Mononuclear cell (primary cell): ENCODE data around the genes TMEM156, RFC1 and SMIM14.

- RRBS, result no CpG with 5 or more reads among the region's 5 CpGs
Measured at GRCh38 chr4:39032021-39033077, at the start of gene TMEM156. TSS of gene TMEM156 (minus strand) at chr4:39032409.

DNA sequence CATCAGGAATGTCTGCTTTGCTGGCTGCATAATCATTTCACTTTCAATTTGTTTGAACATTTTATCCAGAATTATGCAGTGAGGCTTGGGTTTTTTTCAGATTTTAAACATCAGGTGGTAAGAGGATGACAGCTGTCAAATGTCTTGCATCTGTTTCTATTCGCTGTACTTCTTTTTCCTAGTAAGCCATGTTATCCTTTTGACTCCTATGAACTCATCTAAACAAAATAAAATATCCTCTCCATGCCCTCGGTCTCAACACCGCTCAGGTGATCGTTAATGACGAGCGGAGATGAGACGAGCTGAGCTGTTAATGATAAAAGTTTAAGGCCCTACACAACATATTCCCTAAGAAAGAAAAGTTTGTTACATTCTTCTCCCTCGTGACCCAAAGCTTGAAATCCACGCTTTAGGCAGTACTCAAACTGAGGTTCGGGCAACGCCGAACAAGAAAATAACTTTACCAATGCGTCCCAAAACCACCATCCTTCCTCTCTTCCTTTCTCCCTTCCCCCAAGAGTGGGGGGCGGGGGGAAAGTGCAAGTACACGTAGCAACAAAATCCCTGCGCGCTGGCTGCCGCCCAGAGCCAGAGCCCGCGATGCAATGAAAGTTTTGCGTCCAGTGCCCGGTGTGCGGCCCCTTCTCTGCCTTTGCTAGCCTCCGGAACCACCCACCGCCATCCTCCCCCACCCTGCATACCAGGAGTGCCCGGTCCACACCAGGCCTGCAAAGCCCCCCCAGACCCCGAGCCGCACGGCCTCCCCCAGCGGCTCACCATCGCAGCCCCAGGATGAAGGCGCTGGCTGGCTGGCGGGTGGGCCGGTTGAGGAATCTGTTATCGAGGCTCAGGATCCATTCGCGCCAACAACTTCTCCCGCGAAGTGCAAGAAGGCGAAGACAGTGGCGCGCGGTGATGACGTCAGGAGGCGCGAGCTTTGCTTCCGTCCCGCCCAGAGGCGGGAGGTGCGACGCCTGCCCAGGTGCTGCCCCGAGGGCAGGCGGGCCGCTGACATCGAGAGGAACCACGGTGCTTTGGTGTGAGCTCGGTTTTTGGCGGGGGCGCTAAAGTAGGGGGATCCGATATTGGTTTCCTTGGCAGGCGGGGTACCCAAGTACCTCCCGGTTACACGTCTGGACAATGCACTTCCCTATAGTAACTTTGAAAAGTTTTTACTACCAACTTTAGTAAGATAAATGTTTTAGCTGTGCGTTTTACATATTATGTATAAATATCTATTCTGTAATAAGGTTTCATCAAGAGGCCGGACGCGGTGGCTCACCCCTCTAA, at the start of gene RFC1:
Gene RFC1, minus strand, starts transcription at position 901 of the 1,290 bp plus-strand sequence.
- RRBS, result 15% methylated on average over 8 of the region's 67 CpGs

DNA sequence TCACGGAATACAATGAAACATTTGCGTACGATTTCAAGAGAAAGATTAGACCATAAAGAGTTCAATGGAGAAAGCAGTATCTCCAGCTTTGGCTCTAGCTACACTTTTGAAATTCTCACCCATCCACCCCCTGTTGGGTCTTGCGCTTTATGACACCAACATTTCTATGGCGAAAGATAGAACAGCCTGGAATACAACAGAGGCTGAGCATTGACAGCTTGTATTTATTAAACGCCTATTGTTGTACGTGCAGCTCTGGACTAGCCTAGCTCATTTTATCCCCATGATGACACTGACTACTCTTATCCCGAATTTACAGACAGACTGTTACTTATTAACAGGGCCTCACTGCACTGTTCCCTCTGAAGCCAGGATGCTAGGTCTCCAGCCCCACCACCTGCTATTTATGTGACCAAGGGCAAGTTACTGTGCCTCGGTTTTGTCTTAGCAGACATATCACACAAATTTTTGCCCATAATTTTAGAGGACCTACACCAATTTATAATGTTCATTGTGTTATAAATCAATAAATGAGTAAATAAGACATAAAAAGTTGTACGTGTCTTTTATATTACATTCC, 1.0 kb upstream of the RFC1 start:
- RRBS, result no CpG with 5 or more reads among the region's 10 CpGs

DNA sequence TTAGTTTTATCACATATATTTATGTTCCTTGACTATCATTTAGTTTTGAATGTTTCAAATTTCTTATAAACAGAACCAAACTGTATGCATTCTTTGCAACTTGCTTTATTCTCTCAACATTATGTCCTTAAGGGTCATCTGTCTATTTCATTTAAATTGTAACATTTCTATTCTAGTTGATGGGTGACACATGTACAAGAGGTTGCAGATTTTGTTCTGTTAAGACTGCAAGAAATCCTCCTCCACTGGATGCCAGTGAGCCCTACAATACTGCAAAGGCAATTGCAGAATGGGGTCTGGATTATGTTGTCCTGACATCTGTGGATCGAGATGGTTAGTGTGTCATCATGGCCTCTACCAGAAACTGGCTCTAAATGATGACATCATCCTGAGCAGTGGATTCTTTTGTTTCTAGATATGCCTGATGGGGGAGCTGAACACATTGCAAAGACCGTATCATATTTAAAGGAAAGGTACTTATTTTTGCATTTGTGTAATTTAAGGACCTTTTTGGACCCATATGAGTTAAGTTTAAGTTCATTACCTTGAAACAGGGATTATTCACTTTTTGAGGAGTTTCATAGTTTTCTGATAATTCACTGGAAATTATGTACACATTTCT, 6.1 kb downstream of the LIAS start:
- RRBS, result no CpG with 5 or more reads among the region's 2 CpGs

- RRBS, result 78% methylated on average over 1 of the region's 11 CpGs
Measured at GRCh38 chr4:39485243-39485610, 26.4 kb downstream of the LIAS start.

GRCh38 chr4:39538882-39539567, 11.8 kb upstream of the UGDH start:
- RRBS, result no CpG with 5 or more reads among the region's 6 CpGs

DNA sequence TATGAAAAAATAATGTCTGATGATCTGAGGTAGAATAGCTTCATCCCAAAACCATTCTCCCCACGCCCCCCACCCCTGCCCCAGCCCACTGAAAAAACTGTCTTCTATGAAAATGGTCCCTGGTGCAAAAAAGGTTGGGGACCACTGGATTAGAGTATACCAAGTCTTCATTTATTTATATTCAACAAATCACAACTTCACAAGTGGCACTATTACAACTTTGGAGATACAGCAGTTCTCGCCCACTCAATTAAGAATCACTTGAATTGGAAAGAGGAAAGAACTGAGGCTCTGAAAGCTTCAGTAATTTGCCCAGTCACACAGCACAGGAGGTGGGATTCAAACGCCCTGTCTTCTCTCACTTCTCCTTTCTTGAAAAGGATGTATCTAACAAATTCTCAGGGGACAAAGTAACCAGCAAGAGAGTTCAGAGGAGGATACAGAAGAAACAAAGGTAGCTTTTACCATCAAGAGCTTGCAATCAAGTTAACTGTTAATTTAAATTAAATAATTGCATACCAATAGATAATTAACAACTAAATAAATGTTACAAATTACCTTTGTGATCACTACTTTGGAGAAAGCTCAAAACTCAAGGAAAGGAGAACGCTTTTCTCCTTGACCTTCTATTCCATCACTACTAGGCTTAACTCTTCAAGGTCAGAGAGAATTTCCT, 12.4 kb downstream of the SMIM14 start:
- RRBS, result no CpG with 5 or more reads among the region's 4 CpGs

DNA sequence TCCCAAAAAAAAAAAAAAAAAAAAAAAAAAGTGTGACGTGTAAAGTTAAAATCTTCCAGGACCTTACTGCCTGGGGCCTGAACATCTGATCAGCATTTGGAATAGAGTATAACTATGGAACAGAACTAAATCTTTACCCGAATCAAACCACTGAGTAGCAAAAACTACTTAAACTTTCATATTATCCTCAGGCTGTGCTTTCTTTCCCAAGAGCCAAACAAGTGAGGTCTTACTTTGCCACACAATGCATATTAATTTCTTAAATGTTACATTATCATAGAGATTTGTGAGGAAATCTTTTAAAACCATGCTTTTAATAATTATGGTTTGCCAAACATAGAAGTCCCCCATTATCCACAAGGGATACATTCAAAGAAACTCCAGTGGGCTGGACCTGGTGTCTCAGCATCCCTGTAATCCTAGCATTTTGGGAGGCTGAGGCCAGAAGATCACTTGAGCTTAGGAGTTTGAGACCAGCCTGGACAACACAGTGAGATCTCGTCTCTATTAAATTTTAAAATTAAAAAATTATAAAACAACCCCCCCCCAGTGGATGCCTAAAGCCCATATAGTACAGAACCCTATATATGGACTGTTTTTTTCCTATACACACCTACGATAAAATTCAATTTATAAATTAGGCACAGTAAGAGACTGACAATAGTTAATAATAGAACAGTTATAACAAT, 2.4 kb downstream of the SMIM14 start:
- RRBS, result no CpG with 5 or more reads among the region's 4 CpGs

DNA sequence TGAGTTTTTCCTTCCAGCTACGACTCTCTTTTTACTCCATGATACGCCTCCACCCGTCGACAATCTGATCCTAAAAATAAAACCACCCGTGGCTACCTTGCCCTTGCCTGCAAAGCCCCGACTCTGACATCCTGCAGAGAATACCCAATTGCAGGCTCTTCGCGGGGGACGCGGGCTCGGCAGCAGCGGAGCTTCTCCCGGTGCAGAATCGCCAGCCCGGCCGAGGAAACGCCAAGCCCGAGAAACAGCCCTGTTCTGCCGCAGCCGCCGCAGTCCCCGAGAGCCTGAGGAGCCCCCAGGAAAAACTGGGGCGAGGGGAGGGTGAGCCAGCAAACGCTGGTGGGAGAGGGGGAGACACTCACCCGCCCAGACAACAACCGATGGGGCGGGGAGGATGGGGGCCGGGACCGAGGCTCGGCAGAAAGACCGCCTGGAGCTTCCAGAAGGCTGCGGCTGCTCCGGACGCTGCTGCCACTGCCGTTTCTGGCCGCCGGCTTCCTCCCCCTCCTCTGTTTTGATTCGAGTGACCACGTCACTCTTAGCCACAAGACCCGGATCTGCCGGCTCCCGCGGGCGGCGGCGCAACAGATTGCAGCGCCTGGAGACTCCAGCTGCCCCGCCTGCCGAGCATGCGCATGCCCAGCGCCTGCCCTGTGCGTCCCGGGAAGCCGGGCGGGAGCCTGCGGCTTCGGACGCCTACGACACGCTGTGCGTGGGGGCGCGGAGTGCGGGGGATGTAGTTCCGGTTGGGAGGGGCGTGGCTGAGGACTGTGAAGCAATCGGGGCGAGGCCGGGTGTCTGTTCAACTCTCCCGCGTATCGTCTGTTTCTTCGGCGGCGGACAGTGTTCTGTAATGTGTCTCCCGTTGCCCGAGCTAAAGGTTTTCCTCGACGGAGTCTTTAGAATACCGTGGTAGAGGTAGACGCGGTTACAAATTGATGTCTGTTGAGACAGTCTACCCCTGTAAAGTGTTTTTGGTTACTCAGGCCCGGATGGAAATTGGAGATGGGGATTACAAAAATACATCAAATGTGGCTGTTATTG, at the start of gene SMIM14:
Gene SMIM14, minus strand, starts transcription at position 489 of the 1,044 bp plus-strand sequence.
- RRBS, result 2% methylated on average over 40 of the region's 83 CpGs

- RRBS, result no CpG with 5 or more reads among the region's 14 CpGs
Measured at GRCh38 chr4:39696883-39697400, 994 bp upstream of the UBE2K start.

GRCh38 chr4:39733694-39734335, 35.9 kb downstream of the UBE2K start:
- RRBS, result no CpG with 5 or more reads among the region's 9 CpGs

- RRBS, result 3% methylated on average over 18 of the region's 57 CpGs
Measured at GRCh38 chr4:40057105-40058175, 790 bp downstream of the N4BP2 start.

DNA sequence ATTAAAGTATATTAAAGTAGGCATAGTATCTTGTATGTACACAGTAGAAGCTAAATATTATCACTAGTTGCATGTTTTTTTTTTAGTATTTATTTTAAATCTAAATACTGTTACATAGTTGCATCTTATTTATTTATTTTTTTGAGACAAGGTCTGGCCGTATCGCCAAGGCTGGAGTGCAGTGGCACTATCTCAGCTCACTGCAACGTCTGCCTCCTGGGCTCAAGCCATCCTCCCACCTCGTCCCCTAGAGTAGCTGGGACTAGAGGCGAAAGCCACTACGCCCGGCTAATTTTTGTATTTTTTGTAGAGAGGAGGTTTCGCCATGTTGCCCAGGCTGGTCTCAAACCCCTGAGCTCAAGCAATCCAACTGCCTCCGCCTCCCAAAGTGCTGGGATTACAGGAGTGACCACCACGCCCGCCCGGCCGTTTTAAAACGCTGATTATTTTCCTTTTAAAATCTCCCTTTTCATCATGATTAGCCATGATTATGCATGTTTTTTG, 2.1 kb downstream of the N4BP2 start:
- RRBS, result no CpG with 5 or more reads among the region's 14 CpGs

DNA sequence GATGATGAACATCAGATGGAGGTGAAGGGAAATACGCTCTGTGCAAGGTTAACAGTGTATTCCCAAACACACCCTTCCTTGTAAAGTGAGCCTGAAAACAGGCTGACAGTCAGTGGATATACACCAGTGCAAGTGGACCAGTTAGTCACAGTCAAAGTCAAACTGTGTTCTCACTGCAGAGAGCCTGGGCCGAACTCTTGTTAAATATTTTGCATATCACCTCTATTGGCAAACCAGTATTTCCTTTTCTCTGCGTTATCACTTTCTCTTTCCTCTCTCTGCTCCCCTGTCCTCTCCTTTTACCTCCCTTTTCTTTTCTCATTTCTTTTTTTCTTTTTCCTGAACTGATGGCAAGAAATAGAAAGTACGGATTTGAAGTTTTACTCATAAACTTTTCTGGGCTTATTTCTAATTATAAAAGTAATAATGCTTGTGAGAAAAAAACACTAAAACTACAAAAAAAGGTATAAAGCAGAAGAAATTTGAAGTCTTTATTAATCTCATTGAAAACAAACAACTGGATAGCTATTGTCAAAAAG, 23.2 kb upstream of the RHOH start:
- RRBS, result no CpG with 5 or more reads among the region's 4 CpGs

DNA sequence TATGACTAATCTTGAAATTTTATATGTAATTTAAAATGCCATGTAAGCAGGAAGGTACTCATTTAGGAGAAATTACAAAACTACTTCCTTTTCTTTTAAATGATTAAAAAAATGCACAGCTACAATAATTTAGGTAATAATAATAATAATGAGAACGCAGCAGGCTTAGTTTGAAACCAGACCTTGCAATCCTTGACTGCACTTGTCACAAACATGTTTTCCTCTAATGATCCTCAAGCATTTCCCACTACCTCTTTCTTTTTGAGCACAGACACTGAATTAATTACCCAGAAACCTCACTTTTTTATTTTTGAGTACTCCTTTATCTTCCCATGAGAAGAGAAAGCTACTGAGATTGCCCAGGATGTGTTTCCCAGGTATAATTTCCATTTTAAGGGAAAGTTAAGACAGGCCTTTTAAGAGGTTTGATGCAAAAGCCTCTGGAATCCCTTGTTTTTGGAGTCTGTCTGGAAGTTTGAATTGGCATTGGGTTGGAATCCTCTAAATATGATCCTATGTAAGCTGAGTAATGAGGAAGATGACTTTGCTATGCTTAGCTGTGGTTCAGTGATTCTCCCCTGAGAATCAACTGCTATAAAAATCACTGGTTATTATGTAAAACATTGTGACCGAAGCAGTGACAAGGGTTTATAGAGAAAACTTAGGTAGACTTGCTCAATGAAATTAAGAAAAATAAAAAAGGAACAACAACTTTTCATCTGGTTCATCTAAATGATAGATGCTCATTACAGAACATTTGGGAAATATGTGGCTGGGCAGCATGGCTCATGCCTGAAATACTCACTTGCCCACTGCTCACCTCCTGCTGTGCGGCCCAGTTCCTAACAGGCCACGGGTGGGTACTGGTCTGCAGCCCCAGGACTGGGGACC, 10.9 kb upstream of the RHOH start:
- RRBS, result no CpG with 5 or more reads among the region's 4 CpGs

DNA sequence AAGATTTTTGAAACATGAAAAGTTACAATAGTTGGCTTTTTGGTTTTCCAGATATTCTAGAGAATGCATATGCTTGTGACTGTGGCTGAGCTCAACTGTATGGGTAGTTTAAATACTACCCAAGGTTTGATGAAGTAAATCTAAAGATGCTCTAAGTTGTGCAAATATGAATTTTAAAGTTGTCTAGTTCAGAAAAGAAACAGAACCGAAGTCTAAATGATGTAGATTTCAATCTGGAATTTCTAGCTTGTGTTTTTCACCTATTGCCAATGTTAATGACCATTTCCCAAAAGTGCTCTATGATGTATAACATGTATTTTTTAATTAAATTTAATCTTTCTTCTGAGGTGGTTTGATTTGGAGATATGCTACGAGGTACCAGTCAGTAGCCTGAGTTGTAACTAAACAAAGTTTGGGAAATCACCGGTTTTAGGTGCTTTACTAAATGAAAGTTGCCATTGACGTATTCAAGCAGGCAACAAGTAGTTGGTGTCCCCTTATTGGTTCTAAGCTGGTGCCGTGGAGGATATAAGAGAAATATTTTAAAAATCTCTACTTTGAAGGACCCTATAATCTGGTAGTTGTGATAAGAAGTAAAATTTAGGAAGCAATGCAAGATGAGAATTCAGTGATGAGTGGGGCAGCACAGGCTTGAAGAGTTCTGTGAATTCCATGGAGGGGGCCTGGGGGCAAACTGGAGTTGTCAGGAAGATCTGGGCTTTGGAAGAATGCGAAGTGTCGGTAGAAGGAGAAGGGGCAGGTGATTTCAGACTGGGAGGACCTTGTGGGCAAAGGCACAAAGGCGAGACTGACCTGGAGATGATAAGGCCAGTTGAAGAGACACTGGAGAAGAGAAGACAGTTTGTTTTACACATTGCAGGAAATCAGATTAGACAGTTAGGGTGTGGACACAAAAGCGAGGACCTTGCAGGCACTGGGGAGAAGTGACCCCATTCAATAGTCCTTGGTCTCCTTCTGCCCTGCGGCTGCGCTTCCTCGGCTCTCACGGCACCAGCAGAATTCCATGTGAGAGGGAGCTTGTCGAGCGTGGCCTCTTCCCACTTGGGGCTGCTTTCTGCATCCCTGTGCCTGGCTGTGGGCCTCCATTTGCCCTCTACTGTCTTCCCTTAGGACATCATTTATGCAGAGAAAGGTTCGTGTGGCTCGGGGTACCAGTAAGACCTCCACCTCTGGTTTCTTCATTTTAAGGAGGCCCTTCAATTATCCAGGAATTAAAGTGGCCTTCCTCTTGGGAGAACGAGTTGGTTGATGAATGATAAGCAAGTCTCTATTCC, 1.1 kb downstream of the RHOH start:
- RRBS, result no CpG with 5 or more reads among the region's 18 CpGs

GRCh38 chr4:40254929-40255556, 58.2 kb downstream of the RHOH start:
- RRBS, result no CpG with 5 or more reads among the region's 8 CpGs

DNA sequence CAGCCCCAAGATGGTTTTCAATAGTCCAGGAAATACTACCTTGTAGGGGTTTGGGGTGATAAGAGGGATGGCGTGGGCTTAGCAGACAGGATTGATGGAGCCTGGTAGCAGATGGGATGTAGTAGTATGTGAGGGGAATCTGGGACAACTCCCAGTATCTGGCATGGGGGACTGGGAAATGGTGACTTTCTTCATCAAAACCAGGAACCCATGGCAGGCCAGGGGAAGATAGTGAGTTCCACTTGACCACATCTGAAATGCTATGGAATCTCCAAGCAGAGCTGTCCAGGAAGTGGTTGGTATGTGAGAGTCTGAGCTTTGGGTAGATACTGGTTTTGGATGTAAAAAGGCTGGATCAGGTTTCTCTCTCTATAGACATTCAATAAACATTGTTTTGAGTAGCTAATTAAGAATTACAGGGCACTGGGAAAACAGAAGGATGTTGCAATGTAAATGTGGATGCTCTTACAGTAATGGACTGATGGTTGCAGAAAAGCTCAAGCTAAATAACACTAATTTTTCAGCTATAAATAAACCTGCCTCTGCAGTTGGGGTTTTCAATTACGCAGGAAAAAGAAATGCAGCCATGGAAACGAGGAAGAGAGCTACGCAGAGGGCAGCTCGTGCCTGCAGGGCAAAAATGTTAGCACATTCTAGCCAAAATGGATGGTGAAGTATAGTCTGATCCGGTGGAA, 13.5 kb upstream of the CHRNA9 start:
- RRBS, result no CpG with 5 or more reads among the region's 6 CpGs

DNA sequence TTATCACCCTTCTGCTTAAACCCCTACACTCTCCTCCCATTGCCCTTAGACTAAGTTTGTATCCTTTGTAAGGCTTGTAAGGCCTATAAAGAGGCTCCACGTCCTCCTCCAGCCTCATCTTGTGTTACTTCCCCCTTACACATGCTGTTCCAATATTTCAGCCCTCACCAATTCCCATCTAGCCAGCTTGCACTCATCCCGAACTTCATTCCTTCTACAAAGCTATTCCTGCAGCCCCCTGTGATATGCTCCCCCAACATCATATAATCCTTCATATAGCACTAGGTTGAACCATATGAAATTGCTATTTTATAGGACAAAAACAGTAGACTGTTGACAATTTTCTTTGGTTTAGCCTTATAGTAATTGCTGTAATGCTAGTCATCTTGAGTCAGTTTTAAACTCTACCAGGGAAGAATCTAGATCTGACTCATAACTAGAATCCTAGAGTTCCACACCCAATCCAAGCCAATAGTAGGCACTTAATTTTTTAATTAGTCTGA, 136.6 kb downstream of the CHRNA9 start:
- RRBS, result no CpG with 5 or more reads among the region's 2 CpGs